IMR-90 (cell line): ENCODE measurements around a stretch of chr9.

- RRBS: no CpG with 5 or more reads among the region's 10 CpGs
CAGE:
- cytosol, long polyA plus RNA: no peak
- long polyA plus RNA: no peak
- nucleus, long polyA plus RNA: no peak
These were observed 96.4 kb downstream of the GADD45G start for GRCh38 chr9:89701297-89701557.

DNA sequence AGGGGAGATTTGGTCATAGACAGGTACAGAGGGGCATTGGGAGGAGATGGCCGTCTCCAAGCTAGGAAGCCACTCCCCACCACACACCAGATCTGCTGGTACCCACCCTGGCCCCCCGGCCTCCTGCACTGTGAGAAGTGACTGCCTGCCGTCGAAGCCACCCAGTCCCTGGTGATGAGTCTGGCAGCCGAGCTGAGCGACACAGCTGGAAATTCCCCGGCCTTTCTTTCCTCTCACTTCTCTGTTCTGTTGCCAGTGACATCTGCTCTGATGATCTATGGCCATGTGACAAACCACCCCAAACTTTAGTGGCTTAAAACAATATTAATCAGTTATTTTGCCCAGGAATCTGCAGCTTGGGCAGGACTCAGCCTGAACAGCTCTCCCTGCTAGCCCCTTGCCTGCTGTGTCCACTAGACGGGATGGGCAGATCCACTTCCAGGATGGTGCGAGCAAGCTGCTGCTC is 211.1 kb downstream of the GADD45G start:
- RRBS: 43% methylated on average over 5 of the region's 9 CpGs
CAGE:
- cytosol, long polyA plus RNA: no peak
- long polyA plus RNA: no peak
- nucleus, long polyA plus RNA: no peak

DNA sequence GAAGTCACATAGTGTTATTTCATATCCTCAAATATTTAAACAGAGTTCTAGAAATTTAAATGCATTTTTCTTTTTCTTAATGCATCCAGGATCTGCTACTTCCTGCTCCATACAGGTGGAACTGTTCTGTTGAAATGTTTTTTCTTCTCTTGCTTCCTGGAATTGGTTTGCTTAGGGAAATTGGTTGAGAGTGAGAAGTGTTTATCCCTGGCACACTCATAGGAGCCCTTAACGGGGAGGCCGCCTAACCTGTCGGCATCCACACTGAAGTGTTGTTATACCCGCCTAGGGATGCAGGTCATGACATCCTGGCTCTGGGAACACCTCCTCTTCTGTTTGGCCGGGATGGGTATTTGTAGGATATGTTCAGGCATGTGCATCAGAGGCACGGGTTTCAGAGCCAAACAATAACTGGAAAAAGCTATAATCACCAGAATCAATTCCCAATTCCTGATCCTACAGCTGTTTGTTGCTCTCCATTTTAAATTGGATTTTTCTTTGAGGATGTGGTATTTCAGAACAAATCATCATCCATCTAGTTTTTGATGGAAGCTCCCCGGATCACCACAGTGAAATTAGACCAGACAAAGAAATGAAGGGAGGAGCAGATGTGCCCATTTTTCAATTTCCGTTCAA is 239.8 kb downstream of the GADD45G start:
- RRBS: no CpG with 5 or more reads among the region's 8 CpGs
CAGE:
- cytosol, long polyA plus RNA: no peak
- long polyA plus RNA: no peak
- nucleus, long polyA plus RNA: no peak

DNA sequence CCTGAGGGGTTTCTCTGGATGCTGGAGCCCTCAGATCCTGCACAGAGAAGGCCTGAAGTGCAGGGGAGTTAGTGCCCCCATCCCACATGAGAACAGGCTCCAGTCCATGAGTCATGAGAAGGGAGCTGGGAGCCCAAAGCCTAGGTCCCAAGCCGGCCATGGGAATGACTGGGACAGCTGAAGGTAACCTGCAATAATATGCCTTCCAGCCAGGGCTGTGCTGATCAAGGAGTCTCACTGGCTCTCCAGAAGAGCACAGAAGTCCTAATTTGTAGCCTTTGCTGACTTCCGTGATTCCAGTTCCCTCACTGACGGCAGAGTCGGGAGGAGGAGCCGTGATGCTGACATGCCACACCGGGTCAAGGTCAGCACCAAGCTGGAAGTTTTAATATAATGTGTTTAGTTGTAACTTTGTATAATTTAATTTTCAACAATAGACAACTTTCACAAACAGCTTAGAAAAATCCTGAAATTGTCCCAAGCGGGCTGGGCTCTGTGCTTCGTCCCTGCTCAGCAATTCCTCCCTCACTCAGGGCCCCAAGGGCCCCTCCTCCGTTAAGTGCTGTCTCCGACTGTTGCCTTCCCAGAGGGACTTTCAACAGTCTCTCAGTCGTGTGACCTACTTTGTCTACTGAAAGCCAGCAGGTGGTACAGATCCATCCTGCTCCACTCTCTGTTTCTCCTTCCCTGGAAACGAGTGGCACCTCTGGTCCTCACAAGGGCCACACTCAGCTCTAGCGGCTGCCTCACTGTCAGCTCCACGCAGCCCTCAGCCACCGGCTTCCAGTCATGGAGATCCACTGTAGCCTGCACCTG is 387.8 kb downstream of the GADD45G start:
- RRBS: no CpG with 5 or more reads among the region's 15 CpGs
CAGE:
- cytosol, long polyA plus RNA: no peak
- long polyA plus RNA: no peak
- nucleus, long polyA plus RNA: no peak

- RRBS: no CpG with 5 or more reads among the region's 11 CpGs
CAGE:
- cytosol, long polyA plus RNA: no peak
- long polyA plus RNA: no peak
- nucleus, long polyA plus RNA: no peak
These were observed 389.4 kb downstream of the GADD45G start for GRCh38 chr9:89993899-89994856.

- RRBS: no CpG with 5 or more reads among the region's 18 CpGs
CAGE:
- cytosol, long polyA plus RNA: no peak
- long polyA plus RNA: no peak
- nucleus, long polyA plus RNA: no peak
These were observed 209.1 kb downstream of the DIRAS2 start for GRCh38 chr9:90433379-90434029.

- RRBS: no CpG with 5 or more reads among the region's 7 CpGs
CAGE:
- cytosol, long polyA plus RNA: no peak
- long polyA plus RNA: no peak
- nucleus, long polyA plus RNA: no peak
These were observed 26.0 kb downstream of the SYK start for GRCh38 chr9:90827529-90828108.

GRCh38 chr9:90878580-90879102 is 77.0 kb downstream of the SYK start:
- RRBS: no CpG with 5 or more reads among the region's 6 CpGs
CAGE:
- cytosol, long polyA plus RNA: no peak
- long polyA plus RNA: no peak
- nucleus, long polyA plus RNA: no peak

DNA sequence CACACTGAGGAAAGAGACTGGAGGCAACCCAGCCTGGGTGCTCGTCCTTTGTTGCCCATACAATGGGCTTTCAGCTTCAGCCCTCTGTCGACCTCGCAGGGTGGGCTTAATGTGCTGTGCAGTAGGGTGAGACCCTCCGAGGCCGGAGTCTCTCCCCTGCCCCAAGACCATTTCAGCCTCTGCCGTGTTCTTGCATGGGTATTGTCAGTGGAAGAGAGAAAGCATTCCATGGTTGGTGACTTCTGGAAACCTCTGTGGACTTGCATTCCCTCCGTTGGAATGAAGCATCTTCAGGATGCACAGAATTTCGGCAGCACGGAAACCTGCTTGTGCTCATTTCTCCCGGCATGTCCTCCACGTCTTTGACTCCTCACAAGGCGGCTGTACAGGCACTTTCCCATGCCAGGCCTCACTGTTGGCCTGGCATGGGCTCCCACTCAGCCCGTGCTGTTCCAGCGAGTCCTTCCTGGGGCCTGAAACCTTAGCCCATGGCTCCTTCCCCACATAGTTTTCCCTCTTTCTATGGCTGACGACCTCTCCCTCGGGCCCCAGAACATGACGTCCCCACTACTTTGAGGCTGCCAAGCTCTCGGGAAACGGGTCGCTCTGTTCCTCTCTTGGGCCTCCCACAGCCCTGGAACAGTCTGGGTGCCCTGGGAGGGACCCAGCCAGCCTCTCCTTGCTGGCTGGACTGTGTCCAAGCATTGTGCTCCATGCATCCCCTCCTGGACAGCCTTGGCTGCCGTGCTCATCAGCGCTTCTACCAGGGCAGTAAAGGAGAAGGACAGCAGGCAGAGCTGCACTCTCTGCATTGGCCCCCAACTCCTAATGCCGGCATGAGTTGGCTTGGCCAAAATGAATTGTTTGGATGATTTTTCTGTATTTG is 118.1 kb downstream of the SYK start:
- RRBS: no CpG with 5 or more reads among the region's 23 CpGs
CAGE:
- cytosol, long polyA plus RNA: no peak
- long polyA plus RNA: no peak
- nucleus, long polyA plus RNA: no peak

- RRBS: no CpG with 5 or more reads among the region's 9 CpGs
CAGE:
- cytosol, long polyA plus RNA: no peak
- long polyA plus RNA: no peak
- nucleus, long polyA plus RNA: no peak
These were observed 141.0 kb downstream of the SYK start for GRCh38 chr9:90942554-90943086.

DNA sequence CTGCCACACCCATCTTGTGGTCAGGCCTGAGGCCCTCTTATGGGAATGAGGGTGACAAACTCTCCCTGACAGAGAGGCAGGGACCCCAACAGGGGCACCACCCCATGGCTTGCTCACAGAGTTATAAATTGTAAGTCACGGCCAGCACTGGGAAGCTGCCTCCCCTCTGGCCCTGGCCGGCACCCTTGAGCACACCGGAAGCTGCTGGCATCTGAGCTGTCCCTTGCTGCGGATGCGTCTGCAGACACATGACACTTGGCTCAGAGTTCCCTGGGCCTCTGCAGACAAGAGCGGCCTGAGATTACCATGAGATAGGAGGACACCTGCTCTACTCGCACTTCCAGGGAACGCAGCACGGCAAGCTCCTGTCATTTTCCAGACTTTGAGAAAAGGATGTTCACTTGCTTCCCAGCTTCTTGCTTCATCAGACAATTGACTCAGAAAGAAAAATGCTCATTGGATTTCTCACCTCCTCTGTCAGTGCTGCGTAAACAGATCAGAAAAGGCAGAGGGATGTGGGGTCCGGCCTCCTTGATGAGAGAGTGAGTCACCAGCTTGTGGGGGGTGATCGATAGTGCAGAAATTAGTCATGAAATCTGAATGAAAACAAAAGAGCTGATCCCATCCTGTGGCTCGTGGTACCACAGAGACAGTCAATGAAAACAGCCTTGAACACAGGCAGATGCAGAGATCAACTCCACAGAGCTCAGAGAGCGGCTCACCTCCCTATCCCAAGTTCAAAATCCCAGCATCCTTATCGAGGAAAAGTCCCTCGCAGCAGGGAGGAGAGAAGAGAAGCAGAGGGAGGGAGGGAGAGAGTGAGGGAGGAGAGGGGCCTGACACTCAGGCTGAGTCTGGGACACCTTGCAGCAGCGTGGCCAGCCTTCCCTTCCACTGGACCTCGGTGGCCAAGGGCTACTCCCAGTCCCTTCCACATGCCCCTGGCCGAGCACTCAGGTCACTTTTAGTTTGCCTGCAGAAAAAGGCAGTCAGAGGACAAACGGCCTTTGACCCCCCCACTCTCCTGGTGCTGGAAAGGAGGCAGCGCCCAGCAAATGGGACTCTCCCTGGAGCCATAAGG is 270.0 kb downstream of the SYK start:
- RRBS: no CpG with 5 or more reads among the region's 21 CpGs
CAGE:
- cytosol, long polyA plus RNA: no peak
- long polyA plus RNA: no peak
- nucleus, long polyA plus RNA: start-site peak on the plus strand centred at position 660 of the sequence, 58 bp wide, 34 and 92 reads in 2 replicates

DNA sequence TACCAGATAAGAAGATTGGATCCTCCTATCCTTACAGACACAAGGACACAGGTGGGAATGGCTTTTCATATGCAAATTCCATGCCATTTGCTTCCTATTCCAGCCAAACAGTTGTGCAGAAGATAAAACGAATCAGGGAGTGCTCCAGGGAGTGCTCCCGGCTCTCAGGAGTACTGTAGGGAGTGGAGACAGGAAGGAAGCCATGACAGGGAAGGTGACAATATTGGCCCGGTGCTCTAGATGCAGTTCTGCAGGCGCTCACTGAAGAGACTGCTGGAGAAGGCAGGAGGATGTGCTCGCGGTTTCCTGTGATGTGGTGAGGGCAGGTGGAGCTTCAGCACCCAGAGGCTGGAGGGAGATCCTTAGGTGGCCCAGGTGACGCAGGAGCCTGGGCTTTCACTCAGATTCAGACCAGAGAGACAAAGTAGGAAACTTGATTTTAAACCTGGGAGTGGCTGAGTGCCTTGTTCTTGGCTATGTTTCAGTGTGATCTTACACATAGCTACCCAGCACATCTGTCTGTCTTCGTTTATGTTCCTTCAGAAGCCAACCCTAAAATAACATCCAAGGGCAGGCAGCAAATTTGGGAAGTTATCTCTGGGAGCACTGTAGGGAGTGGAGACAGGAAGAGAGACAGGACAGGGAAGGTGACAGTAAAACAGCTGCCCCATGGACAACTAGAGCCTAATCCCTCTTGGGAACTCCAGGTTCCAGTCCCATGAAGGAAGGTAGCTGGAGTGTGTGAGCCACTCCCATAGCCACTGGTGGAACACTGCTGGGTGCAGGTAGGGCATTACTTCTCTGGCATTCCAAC is 259.8 kb downstream of the AUH start:
- RRBS: 87% methylated on average over 2 of the region's 8 CpGs
CAGE:
- cytosol, long polyA plus RNA: no peak
- long polyA plus RNA: no peak
- nucleus, long polyA plus RNA: no peak

- RRBS: no CpG with 5 or more reads among the region's 8 CpGs
CAGE:
- cytosol, long polyA plus RNA: no peak
- long polyA plus RNA: no peak
- nucleus, long polyA plus RNA: no peak
These were observed 204.8 kb downstream of the AUH start for GRCh38 chr9:91156704-91157461.

- RRBS: under 1% methylated on average over 15 of the region's 56 CpGs
CAGE:
- cytosol, long polyA plus RNA: no peak
- long polyA plus RNA: no peak
- nucleus, long polyA plus RNA: no peak
These were observed 168.3 kb downstream of the AUH start for GRCh38 chr9:91193309-91194014.

GRCh38 chr9:91195388-91196749 is 165.8 kb downstream of the AUH start:
- RRBS: no CpG with 5 or more reads among the region's 13 CpGs
CAGE:
- cytosol, long polyA plus RNA: no peak
- long polyA plus RNA: no peak
- nucleus, long polyA plus RNA: no peak

GRCh38 chr9:91230196-91230910 is 131.4 kb downstream of the AUH start:
- RRBS: no CpG with 5 or more reads among the region's 15 CpGs
CAGE:
- cytosol, long polyA plus RNA: no peak
- long polyA plus RNA: no peak
- nucleus, long polyA plus RNA: no peak

DNA sequence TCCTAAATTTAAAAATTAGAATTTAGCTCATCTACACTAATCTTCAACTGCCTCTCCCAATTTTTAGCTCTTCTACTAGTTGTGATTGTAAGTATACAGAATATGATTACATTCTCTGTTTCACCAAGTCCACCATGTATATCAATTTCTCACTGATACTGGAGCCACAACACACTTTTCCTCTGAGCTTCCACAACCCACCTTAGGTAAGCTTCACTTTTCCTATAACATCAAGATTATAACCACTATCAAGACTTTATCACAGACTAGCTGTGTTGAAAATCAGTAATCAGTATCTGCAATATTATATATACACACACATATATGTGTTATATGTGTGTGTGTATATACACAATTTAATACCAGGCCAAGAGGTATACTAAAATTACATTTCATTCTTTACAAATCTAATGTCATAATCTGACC is 97.9 kb downstream of the AUH start:
CAGE:
- cytosol, long polyA plus RNA: no peak
- long polyA plus RNA: no peak
- nucleus, long polyA plus RNA: no peak

GRCh38 chr9:91292977-91293572 is 68.6 kb downstream of the AUH start:
- RRBS: no CpG with 5 or more reads among the region's 6 CpGs
CAGE:
- cytosol, long polyA plus RNA: no peak
- long polyA plus RNA: no peak
- nucleus, long polyA plus RNA: no peak

GRCh38 chr9:91409758-91410230 is 13.8 kb downstream of the NFIL3 start:
- RRBS: no CpG with 5 or more reads among the region's 12 CpGs
CAGE:
- cytosol, long polyA plus RNA: no peak
- long polyA plus RNA: no peak
- nucleus, long polyA plus RNA: no peak

DNA sequence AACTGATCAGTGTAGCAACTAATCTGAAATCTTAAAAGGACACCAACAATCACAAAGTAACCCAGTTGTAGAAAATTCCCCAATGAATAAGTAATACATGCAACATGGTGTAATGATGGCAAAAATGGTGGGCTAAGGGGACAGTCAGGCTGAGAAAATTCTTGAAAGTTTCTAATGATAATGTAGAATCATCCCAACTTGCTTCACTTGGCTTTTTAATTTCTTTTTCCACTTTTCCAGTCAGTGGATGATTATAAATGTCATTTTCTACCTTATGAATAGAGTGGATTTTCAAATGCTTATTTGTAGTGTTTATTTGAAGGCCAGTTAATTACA is 5.4 kb downstream of the NFIL3 start:
CAGE:
- cytosol, long polyA plus RNA: no peak
- long polyA plus RNA: no peak
- nucleus, long polyA plus RNA: no peak